Paraaortic lymph node (tissue), 1 donor: Measurements from ENCODE around the genes SUCLA2 and RB1.

DNA sequence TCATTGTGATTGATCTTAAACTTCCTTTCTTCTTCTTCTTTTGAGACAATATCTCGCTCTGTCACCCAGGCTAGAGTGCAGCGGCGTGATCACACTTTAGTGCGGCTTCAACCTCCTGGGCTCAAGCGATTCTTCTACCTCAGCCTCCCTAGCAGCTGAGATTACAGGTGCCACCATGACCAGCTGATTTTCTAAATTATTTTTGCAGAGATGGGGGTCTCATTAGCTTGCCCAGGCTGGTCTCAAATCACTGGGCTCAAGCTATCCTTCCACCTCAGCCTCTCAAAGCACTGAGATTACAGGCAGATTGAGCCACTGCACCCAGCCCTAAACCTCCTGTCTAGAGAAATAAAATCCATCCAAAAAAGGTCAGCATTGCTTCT lies 17.9 kb downstream of the RUBCNL start:
- PRO-cap = no peak

- PRO-cap = no peak
Measured at GRCh38 chr13:46378431-46378886, 8.6 kb downstream of the RUBCNL start.

DNA sequence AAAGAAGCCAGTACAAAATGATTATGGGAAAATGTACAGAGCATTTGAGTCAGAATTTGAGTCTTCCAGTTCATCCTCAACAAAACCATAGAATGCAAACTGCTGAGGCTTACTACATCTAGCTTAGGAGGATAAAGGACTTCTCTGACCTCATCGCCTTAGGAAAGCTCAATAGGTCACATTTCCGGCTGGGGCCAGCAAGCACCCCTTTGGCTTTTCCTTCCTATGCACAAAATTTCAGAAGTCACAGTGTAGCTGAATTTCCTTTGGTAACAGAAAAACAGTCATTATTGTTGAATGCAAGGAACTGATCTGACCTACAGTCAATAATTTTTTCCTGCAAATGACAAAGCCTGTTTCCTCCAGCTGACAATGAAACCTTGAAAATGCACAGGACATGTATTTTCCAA lies 32.8 kb upstream of the LRCH1 start:
- PRO-cap = no peak

- PRO-cap = no peak
Measured at GRCh38 chr13:46578836-46579500, 26.0 kb downstream of the LRCH1 start.

- PRO-cap = unidirectional peak, minus-strand start at chr13:46617439
Measured at GRCh38 chr13:46617225-46617868, 64.4 kb downstream of the LRCH1 start.

DNA sequence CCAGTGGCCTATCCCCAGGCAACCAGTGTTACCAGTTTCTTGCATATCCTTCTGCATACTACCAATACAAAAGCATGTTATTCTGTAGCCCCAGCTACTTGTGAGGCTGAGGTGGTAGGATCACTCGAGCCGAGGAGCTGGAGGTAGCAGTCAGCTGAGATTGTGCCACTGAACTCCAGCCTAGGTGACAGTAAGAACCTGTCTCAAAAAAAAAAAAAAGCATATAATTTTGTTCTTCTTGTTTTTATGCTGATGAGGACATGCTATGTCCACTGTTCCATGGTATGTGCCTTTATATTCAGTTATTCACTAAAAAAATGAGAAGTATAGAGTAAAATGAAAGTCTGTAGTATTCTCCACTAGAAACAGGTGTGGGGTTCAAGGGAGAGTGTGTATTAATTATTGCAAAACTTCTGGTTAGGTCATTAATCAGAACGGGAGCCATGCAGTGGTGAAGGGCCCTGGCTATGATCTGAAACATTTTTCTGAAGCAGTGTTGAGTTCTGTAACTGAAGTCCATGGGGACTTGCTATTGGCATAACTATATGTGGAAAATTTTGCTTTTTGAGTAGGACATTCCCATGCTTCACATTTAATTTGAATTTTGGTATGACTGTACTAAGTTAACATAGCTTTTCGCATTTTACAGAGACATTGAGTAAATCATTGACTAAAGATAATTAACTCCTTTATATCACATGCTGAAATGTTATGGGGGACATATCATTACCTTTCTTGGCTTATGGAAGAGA lies 67.4 kb downstream of the LRCH1 start:
- PRO-cap = unidirectional peak, minus-strand start at position 474 of the sequence

DNA sequence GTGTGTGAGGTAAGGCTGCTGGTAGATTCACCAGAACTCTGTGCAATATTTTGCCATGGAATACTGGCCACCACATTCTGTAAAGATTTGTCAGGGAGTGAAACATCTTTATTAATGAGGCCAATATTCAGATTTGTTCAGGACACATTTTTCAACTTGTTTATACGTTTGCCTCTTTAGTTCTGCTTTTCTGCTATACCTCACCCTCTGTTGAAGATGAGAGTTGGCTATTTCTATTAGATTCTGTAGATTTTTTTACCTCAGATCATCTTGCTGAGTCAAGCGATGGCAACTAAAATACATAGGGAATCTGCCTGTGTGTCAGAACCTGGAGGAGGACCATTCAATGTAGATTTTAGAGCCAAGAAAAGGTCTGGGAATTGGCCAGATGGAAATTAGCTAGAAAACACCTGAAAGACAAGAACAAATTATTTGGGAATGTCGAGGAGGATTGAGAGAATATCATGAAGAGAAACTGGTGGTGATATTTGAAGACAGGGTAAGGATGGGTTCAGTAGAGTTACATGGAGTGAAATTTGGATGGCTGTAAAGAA lies 91.6 kb downstream of the ESD start:
- PRO-cap = no peak

DNA sequence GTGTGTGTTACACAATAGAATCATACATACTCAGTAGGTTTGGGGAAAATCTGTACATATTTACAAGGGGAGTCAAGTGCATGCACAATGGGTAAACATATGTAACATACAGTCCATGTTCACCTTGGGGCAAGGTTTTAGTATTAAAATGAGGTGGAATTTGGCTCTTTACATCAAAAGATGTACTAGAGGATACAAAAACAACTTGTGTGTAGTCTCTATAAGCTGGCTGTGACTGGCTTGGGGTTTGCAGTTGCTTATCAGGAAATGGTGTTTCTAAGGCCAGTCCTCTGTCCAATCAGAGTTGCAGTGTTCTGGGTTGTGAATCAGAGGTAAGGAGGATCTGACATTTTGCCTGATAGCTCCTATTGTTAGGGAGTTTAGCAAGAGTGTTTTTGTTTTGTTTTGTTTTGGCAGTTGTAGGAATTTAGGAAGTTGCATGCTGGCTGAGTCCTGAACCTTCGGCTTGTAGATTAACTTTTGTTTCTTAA lies 20.1 kb upstream of the ESD start:
- PRO-cap = no peak

- PRO-cap = bidirectional peak, plus-strand start at chr13:48001380, minus-strand start at chr13:48001293
Measured at GRCh38 chr13:48001156-48001949, at the start of gene SUCLA2. SUCLA2 (minus strand) TSS chr13:48001273.

GRCh38 chr13:48038605-48039165 lies 1.2 kb downstream of the NUDT15 start:
- PRO-cap = no peak

- PRO-cap = bidirectional peak, plus-strand start at chr13:48234007, minus-strand start at chr13:48233798
Measured at GRCh38 chr13:48233566-48233957, 556 bp downstream of the ITM2B start.

GRCh38 chr13:48303567-48304350 lies at the start of gene RB1:
RB1 (plus strand) TSS chr13:48303751.
- PRO-cap = bidirectional peak, plus-strand start at chr13:48303751, minus-strand start at chr13:48303676

- PRO-cap = unidirectional peak, plus-strand start at chr13:48403271
Measured at GRCh38 chr13:48402753-48403971, 9.8 kb downstream of the LPAR6 start.

DNA sequence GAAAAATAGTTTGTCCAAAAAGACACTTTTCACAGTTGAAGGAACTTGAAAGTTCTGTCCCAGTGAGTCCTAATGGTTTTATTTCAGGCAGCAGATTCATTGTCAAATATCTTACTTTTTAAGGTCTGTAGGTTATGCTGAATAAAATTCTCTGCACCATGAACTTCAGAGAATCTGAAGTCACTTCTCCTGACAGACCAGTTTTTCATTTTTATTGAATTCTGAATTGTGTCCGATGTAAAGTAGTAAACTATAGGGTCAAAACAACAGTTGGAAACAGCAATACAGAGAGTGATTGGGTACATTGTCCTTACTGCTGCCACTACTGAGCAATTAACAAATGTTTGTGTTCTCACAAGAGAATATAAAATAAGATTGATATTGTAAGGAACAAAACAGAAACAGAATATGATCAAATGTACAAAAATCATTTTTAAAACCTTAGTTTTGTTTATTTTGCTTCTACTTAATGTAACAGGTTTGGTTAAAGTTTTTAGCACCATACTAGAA lies 1.6 kb downstream of the LPAR6 start:
- PRO-cap = no peak

DNA sequence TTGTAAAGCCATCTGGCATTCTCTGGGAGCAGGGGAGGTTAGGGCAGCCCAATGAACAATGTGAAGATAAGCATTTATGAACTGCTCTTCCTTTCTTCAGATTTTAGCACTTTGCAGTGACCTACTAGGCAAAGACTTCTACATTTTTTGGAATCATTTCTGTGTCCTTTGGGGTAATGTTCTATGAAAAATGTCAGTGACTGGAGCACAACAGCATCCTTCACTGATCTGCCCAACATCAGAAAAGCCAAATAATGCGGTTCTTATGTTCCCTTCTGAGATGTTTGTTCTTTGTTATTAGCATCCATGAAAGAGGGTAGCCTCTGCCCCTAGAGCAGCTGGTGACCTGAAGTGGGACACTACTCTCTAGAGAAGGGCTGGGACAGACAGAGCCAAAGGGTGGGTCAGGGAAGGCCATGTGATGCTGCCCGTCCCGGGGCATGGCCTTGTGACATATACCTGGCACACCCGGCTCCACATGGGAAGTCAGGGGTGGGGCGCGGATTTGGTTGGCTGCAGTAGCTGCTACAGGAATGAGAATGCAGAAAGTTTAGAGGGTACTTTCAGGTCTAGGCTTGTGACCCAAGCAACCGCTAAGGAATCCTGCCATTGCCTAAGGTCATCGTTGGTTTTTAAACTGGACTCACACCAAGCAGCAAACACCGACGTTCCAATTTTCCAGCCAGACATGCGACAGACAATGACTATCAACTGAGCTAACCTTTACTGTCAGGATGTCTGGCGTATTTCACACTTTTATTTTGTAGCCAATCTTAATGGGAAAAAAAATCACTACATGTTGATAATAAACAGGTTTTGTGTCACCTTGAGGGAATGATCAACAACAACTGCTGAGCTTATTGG lies 26.0 kb downstream of the RCBTB2 start:
- PRO-cap = no peak

DNA sequence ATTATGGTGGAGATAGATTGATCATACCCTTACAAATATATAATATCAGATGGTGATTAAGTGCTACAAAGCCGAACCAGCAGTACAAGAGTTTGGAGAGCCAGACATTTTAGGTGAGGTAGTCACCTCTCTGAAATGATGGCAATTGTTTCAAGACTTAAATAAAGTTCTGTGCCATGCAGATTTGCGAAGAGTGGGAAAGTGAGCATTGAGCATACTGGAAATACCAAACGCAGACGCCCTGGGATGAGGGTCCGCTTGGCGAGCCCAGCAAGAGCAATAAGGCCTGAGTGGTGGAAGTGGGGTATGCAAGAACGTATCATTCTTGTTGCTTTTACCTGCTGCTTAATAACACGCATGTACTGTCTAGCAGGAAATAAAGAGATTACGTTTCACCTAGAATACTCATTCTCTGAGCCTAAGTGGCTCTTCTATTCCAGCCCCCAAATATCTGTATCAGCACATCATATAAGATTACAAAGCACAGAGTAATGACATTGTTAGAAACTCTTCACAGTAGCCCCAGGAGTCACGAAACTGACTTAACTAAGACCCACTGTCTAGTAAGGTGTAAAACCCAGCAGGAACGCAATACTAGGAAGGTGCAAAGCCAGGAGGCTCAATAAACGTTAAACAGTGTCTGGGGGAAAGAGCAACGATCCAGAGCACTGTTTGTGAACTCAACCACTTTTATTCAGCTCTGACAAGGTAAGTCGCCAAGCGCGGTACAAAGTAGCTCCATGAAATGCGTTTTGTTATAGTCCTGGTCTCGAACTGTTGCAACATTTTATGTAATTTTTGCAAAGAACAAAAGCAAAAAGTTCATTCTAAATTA lies 1.3 kb downstream of the RCBTB2 start:
- PRO-cap = unidirectional peak, plus-strand start at position 636 of the sequence

- PRO-cap = no peak
Measured at GRCh38 chr13:48542200-48542504, 9.3 kb upstream of the RCBTB2 start.

GRCh38 chr13:48571511-48572088 lies 38.7 kb upstream of the RCBTB2 start:
- PRO-cap = bidirectional peak, plus-strand start at chr13:48571827, minus-strand start at chr13:48571760

- PRO-cap = no peak
Measured at GRCh38 chr13:48578789-48579660, 46.1 kb upstream of the RCBTB2 start.

GRCh38 chr13:48979082-48979592 lies 3.4 kb downstream of the FNDC3A start:
- PRO-cap = no peak